Jurkat, Clone E6-1 (cell line): ENCODE measurements around a stretch of chr11.

DNA sequence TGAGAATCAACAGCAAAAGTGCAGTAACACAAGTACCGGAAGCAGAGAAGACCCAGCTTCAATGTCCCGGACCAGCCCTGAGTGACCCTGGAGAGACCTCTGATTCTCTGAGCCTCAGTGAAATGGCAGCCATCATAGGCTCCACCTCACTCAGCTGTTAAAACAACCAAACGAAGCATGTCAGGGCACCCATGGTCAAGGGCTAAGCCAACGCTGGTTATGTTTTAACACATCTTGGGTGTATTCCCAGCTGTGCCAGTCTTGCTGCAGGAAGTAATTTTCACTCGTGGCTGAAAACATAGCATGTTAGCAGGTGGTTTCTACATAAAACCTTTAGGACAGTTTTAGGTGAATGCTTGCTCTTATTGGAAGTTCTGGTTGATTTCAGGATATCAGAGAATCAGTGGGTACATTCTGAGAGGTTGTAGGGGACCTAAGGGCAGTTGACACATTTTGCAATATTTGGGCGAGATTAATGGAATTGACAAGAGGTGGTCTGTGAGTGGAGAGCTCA, 30.9 kb downstream of the LMO2 start:
- RRBS: no CpG with 5 or more reads among the region's 6 CpGs

DNA sequence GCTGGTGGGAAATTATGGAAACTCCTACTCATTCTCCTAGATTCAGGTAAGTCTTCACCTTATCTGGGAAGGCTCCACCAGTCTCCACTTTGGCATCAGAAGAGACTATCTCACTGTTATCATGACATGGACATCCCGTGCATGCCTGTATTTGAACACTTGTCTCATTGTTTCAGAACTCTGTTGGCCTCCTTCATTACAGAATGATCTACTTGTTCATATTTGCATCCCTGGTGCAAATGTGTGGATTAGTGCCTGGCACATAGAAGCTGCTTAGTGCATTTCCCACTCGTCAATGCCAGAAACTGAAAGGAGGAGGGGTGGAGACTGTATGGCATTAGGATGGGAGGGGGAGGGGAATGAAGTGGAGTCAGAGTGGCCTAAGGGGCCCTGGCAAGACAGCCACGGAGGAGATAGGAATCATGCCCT, 54.0 kb upstream of the CAPRIN1 start:
- RRBS: no CpG with 5 or more reads among the region's 3 CpGs

DNA sequence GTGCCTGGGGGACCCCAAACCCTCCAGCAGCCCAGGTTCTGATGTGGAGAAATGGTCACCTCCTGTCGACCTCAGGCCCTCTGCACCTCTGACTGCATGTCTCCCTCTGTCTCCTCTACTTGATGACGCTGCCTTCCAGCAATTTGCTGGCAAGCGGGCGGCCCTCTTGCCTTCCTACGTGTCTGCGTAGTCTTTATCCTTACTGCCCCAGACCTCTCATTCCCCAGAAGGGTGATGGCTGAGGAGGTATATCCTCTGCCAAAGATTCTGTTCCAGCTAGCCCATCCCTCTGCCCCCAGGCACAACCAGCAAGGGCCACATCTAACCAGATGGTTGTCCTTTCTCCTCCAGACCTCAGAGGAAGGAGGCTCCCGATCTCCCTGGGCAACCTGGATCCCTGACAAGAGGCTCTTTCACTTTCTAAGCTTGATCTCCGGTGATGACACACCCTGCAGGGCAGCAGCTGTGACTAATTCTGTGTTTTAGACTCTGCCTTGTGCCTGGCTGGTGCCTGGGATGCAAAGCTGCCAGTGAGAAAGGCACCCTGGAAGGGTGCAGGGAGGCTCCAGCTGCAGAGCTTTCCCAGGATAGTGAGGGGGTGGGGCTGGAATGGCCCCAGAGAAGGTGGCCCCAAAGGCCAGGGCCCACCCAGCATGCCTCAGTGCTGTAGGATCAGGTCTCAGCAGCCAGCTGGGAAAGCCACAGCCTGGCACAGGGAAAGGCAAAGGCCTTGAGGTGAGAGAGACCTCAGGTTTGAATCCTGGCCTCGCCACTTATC, 87.5 kb downstream of the NAT10 start:
- RRBS: no CpG with 5 or more reads among the region's 9 CpGs

GRCh38 chr11:34457704-34458364, 19.1 kb downstream of the CAT start:
- RRBS: no CpG with 5 or more reads among the region's 5 CpGs

DNA sequence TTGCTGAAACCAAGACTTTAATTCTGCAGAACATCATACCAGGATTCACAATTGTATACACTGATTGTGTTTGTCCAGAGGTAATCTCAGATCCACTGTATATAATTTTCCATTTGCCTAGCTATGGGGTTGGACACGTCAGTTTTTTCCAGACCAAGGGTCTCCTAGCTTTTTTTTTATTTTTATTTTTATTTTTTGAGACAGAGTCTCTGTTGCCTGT, 48.5 kb upstream of the EHF start:
- RRBS: no CpG with 5 or more reads among the region's 1 CpG

DNA sequence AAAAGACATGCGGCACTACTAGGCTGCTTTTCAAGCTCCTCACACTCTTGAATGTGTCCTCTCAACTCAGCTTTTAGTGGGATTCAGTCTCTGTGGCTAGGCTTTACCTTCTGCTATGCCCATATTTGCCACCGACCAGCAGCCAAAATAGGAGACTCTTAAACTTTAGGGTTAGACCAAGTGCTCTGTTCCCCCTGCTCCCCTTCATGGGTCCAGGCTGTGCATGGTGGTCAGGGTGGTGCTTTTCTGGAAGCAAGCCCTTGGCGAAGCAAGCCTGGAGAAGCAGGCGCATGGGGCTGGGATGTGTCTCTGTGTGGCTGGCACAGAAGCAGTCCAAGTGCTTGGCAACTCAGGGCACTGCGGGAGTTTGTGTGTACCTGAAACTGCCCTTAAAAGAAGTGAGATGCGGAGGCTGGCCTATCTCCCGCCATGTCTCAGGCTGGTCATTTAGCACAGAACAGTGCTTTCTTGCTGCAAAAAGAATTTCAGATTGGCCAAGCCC, 16.2 kb downstream of the EHF start:
- RRBS: no CpG with 5 or more reads among the region's 7 CpGs

DNA sequence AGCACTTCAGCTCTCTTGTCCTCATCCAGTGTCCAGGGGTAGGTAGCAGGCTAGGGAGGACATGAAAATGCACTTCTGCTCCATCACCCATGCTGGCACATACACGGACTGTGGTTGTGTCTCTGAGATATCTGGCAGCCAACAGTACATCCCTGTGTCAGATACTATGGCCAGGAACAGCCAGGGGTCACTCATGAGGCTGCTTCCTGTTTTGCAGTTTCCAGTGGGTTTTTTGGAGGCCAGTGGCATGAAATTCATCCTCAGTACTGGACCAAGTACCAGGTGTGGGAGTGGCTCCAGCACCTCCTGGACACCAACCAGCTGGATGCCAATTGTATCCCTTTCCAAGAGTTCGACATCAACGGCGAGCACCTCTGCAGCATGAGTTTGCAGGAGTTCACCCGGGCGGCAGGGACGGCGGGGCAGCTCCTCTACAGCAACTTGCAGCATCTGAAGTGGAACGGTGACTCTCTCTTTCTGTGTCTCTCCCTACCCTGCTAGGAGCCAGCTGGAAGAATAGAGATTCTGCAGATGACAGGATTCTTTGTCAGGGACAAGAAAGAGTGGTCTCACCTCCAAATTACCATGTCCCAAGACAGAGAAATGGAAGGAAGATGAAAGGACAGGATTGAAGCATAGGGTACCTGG, 25.5 kb downstream of the EHF start:
- RRBS: no CpG with 5 or more reads among the region's 9 CpGs

- RRBS: no CpG with 5 or more reads among the region's 4 CpGs
Measured at GRCh38 chr11:34659150-34659899, 38.4 kb downstream of the EHF start.

DNA sequence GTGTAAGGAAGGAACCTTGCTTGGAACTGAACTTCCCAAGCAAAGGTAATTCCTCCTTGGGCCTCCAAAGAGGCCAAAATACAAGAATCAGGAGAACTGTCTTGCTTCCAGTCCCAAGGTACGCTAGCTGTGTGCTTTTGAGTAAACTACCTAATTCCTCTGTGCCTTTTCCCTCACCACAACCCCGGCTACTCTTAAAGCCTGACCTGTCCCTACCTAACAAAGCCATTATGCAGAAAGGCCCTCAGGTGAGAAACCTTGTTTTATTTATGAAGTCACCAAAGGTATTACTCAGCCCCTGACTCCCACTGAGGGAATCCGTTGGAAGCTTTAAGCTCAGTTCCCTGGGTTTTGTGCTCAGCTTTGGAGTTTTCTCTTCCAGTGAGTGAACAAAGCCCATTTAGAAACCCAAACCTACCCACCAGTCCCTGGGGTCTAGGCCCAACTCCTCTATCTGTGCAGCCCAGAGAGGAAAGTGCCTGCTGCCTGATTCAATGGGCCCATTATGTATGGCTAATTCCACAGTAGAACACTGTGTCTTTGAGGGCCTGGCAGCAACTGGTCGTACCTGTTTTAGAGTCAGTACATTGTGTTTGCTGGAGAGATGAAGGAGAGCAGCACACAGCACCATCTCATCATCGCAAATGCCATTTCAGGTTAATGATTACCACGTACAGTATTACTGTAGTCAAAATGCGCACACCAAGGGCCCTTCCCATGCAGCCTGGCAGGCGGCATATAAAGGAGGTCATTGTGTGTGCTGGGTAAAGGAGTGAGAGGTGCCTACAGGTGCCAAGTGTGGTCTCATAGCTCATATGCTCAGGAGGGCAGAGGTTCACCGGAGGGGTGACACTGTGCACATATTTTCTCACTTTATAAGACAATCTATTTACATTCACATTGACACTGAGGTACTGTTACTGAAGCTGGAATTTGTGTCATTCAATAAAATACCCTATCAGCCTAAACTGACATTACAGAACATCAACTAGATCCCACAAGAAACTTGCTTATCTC, 90.7 kb downstream of the APIP start:
- RRBS: no CpG with 5 or more reads among the region's 9 CpGs

DNA sequence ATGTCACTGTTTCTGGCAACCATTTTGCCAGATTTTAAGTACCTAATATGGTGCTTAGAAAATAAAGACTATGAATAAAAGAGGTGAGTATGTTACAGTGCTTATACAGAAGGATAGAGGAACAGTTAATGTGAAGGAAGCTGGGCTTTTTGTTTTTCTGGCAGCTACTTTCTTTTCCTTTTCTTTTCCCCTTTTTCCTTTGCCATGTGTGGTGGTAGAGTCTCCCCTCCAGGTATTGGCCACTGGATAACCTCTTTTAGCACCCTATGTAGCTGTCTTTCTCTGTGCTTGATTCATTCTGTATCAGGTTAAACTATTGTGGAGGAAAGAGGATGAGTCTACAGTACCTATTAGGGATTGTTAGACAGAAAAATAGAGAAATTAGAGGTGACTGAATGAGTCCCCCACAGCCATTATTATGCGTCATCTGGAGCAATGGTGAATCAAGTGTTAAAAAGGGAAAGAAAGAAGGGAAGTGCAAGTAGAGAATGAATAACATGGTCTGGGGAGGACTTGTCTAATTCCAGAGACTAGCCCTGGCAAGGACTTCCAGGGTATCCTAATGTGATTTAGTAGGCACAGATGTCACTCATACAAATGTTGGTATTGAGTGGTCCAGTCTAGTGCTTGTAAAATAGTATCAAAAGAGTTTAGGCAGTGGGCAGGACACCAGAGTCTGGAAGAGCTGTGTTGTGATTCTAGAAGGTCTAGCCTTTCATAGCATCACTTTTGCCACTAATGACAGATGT, 19.1 kb downstream of the PDHX start:
- RRBS: no CpG with 5 or more reads among the region's 1 CpG

- RRBS: no CpG with 5 or more reads among the region's 1 CpG
Measured at GRCh38 chr11:35111054-35111318, 28.0 kb upstream of the CD44 start.

GRCh38 chr11:35145210-35145771, 6.3 kb downstream of the CD44 start:
- RRBS: no CpG with 5 or more reads among the region's 3 CpGs

DNA sequence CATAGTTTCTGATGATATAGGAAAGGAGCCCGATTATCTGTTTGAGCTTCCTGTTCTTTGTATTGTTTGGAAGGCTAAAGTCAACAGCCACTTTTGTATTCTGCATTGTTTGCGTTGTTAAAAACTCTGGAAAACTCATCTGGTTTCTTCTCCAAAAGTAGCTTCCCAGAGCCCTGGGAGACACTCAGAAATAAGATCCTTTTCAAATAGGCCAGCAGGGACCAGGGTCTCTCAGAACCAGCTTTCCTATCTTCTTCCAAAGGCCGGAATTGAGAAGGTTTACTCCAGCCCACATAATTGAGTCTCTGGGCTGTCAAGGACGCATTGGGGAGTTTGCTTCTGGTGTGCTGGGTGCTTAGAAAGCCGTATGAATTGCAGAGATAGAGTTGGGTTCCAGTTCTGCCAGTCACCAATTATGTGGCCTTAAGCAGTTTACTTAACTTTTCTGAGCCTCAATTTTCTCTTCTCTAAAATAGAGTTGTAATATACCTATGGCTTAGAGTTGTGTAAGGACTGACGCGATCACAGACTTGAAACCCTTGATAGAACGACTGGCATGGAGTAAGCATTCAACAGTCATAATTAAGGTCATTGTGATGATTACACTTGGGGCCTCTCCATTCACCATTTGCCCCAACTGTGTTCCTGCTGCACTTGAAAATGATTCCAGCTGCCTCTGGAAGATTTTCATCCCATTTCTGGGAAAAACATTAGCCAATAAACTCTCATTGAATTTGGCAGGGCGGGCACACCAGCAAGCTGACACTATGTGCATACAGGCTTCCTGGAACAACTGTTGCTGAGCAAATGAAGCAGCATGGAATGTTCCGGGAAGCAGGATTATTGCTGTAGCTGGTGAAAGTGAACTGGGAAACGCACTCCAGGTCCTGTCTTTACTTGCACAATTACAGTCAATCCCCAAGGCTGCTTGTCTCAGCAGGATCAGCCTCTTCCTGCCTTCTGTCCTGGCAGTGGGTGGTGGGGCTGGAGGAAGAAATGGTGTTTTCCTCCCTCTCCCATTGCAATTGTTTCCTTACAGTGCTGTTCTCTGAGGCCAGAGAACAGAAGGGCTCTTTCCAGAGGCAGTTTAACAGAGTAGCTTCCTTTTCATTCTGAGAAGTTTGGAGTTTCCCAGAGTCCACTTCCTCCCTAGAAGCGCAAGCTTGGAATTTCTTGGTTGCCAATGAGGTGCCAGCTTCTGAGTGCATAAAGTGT, 19.4 kb downstream of the CD44 start:
- RRBS: no CpG with 5 or more reads among the region's 12 CpGs

DNA sequence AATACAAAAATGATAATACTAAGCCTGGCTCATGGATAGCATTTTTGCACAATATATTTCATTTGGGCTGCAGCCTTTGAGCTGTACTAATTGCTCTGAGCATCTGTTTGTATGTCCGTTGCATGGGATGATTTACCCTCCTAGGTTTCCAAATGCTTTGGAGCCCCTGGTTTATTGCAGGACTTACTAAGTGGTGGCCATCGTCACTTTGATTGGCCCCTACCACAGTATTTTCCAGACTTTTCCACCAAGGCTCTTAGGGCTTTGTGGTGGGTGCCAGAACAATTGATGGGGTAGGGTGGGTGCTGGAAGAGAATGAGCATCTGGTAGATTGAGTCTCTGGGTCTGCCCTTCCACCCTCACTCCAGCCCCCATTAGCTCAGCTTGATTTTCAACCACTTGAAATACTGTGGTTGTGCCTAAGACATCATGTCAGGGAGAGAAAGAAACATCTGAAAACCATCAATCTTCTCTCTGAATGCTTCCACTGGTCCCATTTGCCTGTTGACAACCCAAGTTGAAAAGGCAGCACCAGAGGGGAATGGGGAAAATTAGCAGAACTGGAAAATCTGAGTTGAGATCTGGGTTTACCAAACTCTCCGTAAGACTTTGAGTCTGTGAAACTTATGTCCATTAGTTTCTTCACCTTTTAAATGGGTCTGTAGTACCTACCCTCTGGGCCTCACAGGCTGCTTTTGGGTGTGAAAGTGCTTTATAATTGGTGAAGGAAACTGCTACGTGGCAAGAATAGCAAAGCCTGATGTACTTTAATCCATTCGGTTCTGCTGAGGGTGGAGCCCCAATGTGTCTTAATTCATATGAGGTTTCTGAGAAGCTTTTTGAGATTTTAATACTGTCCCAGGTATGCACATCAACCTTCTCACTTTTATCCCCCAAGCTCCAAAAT, 26.1 kb downstream of the CD44 start:
- RRBS: no CpG with 5 or more reads among the region's 5 CpGs

DNA sequence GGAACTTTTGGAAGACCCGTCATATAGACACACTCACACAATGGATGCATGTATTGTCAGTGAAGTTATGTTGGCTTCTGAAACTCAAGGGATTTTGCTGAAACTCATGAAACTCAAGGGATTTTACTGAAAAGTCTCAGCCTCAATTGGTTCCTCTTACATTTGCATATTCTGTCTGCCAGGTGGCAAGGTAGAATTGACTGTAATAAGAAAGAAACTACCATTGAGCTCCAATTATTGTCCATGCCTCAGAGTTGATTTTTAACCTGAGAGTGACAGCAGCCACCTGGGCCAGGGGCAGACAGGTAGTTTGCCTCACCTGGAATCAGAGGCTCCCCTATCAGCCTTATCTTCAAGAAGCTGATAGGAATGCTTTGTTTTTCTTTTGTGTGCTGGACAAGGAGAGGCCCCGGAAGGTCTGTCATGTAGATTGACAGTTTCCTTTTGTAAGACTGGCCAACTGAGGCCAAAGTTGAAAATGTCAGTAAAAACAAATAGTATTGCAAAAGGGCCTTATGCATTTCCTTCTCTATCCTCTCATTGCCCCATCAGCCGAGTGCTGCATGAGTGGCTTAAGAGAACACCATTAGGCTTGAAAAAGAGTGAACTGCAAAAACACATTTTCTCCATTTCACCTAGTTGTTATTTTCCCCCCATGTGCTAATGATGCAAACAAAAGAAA, 34.1 kb downstream of the CD44 start:
- RRBS: no CpG with 5 or more reads among the region's 3 CpGs

DNA sequence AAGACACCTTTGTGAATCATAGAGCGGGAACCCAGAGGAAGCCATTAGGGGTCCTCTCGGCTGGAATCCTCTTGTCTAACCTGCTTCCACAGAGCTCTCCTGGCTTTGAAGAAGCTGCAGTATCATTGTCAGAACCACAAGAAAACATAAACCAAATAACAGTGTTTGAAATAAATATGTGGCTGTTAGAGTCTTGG, 37.9 kb downstream of the CD44 start:
- RRBS: no CpG with 5 or more reads among the region's 2 CpGs

DNA sequence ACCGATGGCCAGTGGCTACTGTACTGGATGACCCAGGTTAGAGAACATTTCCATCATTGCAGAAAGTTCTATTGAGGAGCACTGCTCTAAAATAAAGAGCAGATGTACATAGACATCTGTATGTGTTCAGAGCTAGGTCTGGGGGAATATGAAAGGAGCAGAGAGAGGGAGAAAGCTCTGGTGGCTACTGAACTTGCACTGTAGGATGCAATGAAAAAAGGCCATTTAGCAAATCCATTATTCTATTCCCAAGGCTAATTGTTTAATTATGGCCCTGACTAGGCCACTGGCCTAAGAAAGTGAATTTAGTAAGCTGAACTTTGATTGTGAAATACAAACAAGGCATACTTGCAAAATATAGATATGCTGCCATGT, 38.9 kb downstream of the CD44 start:
- RRBS: no CpG with 5 or more reads among the region's 1 CpG

DNA sequence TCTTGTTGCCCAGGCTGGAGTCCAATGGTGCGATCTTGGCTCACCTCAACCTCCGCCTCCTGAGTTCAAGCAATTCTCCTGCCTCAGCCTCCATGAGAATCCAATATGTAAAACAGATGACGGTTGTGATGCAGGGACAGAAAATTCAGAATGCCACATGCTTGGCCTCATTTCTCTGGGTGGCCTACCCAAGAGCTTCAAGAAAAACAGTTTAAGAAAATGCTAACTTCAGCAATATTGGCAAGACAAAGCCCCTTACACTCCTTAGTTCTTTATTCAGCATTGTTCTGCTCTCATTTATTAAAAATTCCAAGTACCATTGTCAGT, 73.4 kb downstream of the CD44 start:
- RRBS: no CpG with 5 or more reads among the region's 3 CpGs

DNA sequence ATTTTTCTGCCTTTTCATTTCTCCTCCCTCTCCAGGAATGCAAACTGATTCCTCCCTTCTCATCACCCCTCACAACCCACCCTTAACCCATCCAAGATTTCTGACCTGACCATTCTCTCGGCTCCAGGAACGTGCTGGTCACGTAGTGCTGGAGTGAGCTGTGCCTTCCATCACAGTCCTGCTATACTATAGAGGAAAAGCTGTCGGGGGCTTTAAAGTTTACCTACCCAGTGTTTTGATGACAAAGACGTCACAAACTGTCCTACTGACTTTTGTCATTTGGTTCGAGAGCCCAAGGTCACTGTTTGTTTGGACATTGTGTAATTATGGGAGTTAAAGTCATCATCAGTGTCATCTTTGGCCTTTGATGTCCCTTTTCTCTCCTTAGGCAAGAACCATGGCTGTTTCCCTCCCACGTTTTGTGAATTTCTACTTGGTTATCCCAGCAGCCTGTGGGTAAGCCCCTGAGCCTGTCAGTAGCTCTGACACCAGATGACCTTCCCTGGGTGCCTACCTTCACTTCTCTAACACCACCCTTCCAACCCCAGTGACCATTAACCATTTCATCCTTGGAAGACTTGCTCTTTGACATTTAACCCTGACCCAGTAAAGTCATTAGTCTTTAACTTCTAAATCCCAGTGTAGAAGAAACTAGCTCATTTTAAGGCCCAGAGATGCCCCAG, 59.3 kb downstream of the SLC1A2 start:
- RRBS: no CpG with 5 or more reads among the region's 7 CpGs

- RRBS: no CpG with 5 or more reads among the region's 3 CpGs
Measured at GRCh38 chr11:35381115-35381314, 38.3 kb downstream of the SLC1A2 start.